Subcutaneous preadipocyte (primary cell): ENCODE results near the gene CCDC115.

- CAGE, long polyA plus RNA, result no peak
Observed at GRCh38 chr2:130341902-130342513, at the start of gene CCDC115. TSS of gene CCDC115 (minus strand) at chr2:130342164.

DNA sequence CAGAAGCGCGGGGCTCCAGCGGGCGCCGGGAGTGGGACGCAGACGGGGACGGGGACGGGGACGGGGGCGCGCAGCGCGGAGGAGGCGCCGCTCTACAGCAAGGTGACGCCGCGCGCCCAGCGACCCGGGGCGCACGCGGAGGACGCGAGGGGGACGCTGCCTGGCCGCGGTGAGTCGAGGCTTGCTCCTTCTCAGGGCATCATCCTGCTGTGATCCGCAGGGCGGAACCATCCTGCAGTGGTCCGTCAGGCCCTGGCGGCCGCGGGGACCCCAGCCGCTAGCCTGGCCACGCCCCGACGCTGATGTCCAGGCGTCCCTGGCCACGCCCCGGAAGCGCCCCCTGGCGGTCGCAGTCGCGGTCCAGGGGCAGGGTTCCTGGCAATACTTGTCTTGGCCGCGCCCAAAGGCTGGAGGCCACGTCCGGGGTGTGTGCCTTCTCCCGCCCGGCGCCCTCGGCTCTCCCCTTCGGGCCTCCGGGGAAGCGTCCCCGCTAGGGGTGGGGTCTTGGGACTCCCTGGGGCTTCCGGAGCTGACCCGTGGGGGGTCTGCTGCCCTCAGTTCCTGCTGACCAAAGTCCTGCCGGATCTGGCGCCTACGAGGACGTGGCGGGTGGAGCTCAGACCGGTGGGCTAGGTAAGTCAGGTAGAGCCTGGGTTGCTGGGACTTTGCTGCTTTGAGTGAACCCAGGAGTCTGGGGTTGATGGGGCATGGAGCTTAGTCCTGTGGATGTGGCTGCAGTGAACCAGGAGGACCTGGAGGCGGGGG lies 16.6 kb downstream of the PTPN18 start:
- CAGE, long polyA plus RNA, result no peak

GRCh38 chr2:130390869-130392019 lies 35.4 kb downstream of the PTPN18 start:
- CAGE, long polyA plus RNA, result no peak

DNA sequence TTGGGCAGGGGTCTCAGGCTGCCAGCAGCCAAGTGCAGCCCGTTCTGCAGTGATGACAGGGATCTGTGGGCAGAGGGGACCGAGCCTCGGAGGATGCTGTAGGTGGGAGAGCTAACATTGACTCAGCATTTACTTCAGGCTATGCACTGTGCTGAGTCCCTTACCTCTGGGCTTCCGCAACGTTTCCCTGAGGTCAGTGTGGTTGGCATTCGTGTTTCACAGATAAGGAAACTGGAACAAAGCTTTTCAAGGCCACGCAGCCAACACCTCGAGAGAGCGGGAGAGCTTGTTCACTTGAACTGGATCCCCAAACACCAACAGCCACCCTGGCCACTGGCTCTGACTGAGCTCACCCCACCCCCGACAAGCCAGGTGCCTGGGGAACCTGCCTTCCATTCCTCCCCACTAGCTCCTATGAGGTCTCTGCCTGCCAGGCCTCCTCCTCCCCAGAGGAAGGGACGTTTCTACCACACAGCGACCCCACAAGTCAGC lies 796 bp upstream of the GPR148 start:
- CAGE, long polyA plus RNA, result no peak

- CAGE, long polyA plus RNA, result no peak
Observed at GRCh38 chr2:131055500-131056152, 37.6 kb downstream of the FAM168B start.

- CAGE, long polyA plus RNA, result no peak
Observed at GRCh38 chr2:131112808-131113256, 7.7 kb downstream of the PLEKHB2 start.

- CAGE, long polyA plus RNA, result no peak
Observed at GRCh38 chr2:131402564-131403197, 38.7 kb upstream of the RAB6D start.

GRCh38 chr2:131483905-131484350 lies 8.0 kb downstream of the TUBA3D start:
- CAGE, long polyA plus RNA, result no peak

GRCh38 chr2:131493226-131493990 lies 1.2 kb upstream of the MZT2A start:
- CAGE, long polyA plus RNA, result no peak

- CAGE, long polyA plus RNA, result no peak
Observed at GRCh38 chr2:131646567-131647306, 119.0 kb downstream of the CCDC74A start.

DNA sequence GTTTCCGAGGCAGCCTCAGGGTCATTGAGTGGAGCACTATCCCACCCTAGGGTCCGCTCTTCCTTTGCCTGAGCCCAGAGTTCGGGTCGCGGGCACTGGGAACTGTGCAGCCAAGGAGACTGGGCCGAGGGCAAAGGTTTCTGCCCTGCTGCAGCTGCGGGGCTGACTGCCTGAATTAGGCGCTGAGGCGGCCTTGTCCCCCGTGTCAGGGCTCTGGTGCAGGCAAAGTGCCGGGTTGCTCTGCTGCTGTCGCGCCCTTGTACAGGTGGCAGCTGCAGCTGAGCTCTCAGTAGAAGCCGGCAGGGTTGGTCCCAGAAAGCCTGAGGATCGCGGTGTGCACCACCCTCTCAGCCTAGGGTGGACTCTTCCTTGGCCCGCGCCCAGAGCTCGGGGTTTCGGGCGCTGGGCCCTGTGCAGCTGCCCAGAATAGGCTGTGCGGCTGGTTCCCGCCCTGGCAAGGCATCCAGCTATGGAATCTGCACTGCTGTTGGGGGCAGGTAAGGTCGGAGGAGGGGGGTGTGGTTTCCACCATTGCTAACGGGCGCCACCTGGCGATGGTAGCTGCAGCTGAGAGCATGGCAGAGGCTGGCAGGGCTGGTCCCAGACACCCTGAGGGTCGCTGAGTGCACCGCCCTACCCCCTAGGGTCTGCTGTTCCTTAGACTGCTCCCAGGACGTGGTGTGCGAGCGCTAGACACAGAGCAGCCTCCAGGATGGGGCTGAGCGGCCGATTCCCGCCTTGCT lies 144.8 kb downstream of the CCDC74A start:
- CAGE, long polyA plus RNA, result no peak

GRCh38 chr2:132415155-132415749 lies 1.4 kb upstream of the GPR39 start:
- CAGE, long polyA plus RNA, result no peak

GRCh38 chr2:132439739-132440615 lies 23.4 kb downstream of the GPR39 start:
- CAGE, long polyA plus RNA, result no peak

- CAGE, long polyA plus RNA, result no peak
Observed at GRCh38 chr2:132529525-132530549, 113.2 kb downstream of the GPR39 start.

DNA sequence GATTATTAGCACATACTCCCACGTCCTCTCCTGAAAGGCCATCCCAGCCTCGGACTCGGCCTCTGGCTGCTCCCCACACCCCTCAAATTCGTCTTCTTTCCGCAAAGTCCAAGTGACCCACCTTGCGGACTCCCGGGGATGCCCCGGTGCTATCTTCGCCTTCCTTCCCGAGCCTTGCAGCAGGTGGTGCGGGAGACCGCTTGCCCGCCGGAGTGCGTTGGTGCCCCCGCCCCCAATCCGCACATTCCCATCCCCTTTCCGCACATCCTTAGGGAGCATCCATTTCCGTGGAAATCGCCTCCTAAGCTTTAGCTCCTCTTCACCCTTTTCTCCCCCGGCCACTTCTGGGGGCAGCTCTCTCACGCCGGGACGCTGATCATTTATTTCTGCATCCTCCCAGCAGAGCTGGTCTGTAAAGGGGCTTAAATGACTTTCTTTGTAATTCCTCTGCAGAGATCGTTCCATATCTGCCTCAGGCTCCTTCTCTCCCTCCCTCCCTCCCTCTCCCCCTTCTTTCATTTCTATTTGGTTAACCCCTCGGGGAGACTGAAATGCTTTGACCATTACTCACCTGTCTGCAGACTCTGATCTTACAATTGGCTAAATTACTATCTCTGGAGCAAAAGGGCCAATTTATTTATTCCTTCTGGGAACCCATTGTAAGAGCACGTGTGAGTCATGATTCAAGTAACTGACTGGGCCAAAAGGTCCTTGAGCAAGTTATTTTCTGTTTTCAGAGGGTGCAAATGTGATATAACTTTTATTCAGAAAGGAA lies 1.2 kb upstream of the LYPD1 start:
- CAGE, long polyA plus RNA, result no peak

GRCh38 chr2:133602683-133602914 lies 34.3 kb upstream of the NCKAP5 start:
- CAGE, long polyA plus RNA, result no peak

GRCh38 chr2:133974378-133974615 lies 279.6 kb upstream of the MGAT5 start:
- CAGE, long polyA plus RNA, result no peak

GRCh38 chr2:134220449-134220862 lies 33.4 kb upstream of the MGAT5 start:
- CAGE, long polyA plus RNA, result no peak

GRCh38 chr2:134239751-134240511 lies 13.9 kb upstream of the MGAT5 start:
- CAGE, long polyA plus RNA, result no peak

- CAGE, long polyA plus RNA, result no peak
Observed at GRCh38 chr2:134328357-134328941, 74.6 kb downstream of the MGAT5 start.